H4 (cell line): ENCODE results near the genes MSMP, SPAG8 and OR13J1.

GRCh38 chr9:35071612-35072442 lies 598 bp downstream of the VCP start:
- RAMPAGE, long total RNA = no peak

- RAMPAGE, long total RNA = no peak
These were observed 354 bp upstream of the PIGO start for GRCh38 chr9:35096828-35097061.

GRCh38 chr9:35186255-35186907 lies 24.6 kb downstream of the UNC13B start:
- RAMPAGE, long total RNA = no peak

GRCh38 chr9:35559847-35561167 lies 3.4 kb downstream of the FAM166B start:
- RAMPAGE, long total RNA = no peak

DNA sequence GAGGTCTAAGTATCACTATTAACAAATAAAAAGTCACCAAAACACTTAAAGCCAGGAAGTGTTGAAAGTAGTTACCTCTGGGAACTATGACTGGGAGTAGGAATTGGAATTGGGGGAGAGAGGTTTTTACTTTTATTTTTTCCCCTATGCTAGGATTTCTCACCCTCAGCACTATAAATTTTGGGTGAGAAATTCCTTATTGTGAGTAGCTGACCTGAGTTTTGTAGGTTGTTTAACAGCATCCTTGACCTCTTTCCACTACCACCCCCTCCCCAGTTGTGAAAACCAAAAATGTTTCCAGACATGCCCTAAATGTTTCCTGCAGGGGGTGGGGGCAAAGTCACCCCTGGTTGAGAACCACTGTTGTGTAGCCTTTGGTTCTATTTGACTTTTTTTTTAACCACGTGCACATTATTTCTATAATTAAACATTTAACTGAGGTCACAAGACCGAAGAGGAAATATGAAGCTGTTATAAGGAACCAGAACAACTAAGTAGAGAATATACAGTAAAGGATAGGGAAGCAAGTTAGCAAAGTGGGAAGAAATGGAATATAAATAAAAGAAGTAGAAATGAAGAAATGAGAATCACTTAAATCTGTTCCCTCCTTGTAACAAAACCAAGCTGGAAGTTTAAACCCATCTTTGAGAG lies 14.7 kb downstream of the SIT1 start:
- RAMPAGE, long total RNA = no peak

- RAMPAGE, long total RNA = no peak
These were observed 10.3 kb upstream of the TPM2 start for GRCh38 chr9:35699894-35700588.

DNA sequence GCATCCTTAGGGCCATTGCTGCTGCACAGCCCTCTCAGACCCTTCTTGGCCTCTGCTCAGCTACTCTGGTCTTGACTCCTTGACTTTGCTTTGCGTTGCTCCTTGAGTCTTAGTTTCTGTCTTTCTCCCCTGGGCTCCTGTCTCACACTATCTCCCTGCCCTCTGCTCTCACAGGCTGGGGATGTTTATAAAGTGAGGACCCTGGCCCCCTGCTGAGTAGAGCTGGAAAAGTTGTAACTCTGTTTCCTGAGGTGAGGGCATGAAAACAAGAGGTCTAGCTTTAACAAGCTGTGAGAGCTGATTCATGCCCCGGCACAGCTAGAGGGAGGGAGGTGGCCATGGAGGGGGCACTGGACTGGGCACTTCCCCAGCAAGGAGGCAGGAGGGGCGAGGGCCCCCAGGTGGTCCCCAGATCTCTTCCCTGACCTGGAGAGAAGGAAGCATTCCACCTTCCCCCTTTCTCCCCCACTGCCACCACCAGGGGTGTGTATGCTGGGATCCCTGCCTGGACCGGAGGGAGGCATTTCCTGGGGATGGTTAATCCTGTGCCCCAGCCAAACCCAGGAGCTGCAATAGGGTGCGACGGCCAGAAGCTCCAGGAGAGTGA lies at the start of gene MSMP:
TSS of gene MSMP (minus strand) at position 163 of the 607 bp plus-strand sequence.
- RAMPAGE, long total RNA = no peak

GRCh38 chr9:35798833-35799331 lies 7.5 kb downstream of the NPR2 start:
- RAMPAGE, long total RNA = no peak

DNA sequence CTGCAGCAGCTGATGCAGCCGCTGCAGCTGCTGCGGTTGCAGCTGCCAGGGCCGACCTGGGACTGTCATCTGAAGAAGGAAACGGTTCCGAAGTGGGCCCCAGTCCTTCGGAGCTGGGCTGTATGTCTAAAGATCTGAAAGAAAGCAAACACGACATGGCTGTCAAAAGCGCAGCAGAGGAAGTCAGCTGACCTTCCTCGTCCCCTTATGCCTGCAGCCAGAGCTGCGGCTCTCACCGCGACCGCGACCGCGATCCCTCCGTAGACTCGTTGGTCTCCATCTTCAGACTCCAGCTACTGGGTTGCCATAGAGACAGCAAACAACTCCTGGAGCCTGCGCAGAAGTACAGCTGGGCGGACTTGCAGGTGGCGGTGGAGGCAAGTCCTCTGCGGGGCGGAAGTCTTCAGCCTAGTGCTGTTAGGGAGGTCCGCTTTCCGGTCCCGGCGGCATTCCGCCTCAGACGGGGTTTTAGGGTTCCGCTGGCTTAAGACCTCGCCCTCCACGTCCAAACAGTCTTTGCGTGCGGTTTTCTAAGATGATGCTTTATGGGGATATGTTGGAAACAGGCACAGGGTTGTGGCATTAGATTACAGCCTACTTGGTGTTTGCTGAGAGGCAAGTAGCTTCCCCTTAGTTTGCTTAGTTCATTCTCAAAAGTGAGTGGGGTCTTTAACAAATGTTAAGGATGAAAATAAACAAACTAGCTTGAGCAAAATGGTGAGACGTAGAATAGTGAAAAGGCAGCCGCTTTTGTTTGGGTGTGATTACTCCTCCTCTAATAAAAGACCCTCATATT lies at the start of gene SPAG8:
TSS of gene SPAG8 (minus strand) at position 395 of the 796 bp plus-strand sequence.
- RAMPAGE, long total RNA = no peak

GRCh38 chr9:35832791-35833339 lies 3.8 kb downstream of the TMEM8B start:
- RAMPAGE, long total RNA = no peak

DNA sequence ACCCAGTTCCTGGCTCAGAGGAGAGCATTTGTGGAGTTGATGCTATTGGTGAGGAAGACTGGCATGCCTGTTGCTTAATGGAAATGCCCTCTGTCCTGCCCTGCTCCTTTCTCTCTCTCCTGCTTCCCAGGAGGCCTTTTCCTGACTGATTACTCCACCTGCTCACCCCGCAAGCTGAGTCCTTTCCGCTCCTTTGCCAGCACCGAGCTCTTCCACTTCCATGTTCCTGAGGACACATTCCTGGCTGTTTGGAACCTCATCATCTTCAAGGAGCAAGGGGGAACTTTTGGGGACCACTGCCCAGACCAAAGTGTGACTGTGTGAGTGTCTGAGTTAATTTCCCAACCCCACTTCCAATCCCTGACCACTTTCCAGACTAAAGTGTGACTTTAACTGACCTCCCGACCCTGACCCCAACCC lies 5.3 kb downstream of the TMEM8B start:
- RAMPAGE, long total RNA = no peak

DNA sequence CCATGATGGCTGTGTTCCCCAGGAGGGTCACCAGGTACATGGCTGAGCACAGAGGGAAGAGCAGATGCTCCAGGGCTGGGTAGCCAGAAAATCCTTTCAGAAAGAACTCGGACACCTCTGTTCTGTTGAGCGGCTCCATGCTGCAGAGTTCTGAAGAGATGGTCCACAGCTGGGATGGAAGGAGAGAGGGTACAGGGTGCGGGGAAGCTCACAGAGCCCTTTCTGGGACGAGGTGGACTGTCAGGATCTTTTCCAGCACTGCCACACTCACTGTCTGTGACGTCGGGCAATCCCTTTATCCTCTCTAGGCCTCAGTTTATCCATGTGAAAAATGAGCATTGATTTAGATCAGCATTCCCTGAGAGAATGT lies at the start of gene OR13J1:
TSS of gene OR13J1 (minus strand) at position 139 of the 370 bp plus-strand sequence.
- RAMPAGE, long total RNA = no peak

- RAMPAGE, long total RNA = no peak
These were observed 6.1 kb downstream of the GNE start for GRCh38 chr9:36252254-36252518.

DNA sequence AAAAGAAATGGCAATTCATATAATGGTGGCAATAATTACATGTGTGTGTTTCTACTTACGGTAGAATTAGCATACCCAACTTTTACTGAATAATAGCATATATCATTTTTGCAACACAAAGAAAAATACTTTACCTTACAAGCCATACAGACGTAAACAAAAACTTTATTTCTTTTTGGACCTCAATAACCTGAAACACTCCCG lies 204 bp downstream of the RNF38 start:
- RAMPAGE, long total RNA = no peak

DNA sequence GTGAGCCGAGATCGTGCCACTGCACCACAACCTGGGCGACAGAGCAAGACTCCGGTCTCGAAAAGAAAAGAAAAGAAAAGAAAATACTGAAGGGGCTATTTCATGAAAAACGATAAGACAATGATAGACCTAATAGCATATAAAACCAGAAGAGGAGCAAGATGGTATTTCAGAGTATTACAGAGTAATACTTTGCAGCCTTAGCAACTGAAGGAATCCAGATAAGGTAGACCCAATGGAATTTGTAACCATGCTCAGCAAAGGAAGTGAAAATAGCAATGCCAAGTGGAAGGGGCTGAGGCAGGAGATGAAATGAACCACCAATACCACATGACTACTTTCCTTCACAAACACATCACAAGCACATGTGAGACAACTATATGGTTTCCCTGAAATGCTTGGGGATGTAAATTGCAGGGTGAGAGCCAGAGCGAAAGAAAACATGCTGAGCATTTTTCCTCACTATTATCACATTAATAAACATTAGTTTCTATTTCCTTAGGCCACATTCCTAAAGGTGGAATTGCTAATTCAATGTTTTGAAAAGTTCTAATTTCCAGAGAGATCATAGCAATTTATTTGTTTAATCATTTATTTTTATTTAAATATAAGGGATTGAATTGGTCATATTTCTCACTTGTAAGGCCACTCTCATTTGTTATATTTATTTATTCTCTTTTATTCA lies 79.8 kb upstream of the MELK start:
- RAMPAGE, long total RNA = no peak

GRCh38 chr9:36802453-36802899 lies 229.8 kb downstream of the MELK start:
- RAMPAGE, long total RNA = no peak

GRCh38 chr9:37001805-37002465 lies 32.1 kb downstream of the PAX5 start:
- RAMPAGE, long total RNA = no peak

DNA sequence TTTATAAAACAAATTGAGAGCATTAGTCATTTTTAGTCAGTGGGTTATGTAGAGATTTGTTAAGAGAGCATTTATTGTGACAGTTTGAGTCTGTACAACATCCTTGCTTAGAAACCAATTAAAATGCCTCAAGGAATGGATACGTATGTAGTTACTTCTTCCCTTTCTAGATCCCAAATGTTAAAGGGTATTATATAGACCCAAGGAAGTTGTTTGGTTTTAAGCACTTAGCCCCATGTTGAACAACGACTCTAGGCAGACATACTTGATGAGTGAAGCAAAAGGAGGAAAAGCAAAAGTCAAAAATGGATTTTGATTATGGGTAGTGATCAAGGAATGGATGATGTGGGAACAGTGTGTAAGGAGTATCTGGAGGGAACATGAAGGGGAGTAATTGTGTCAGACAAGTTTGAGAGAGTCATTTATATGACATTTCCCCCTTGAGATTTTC lies 37.8 kb downstream of the ZCCHC7 start:
- RAMPAGE, long total RNA = no peak

DNA sequence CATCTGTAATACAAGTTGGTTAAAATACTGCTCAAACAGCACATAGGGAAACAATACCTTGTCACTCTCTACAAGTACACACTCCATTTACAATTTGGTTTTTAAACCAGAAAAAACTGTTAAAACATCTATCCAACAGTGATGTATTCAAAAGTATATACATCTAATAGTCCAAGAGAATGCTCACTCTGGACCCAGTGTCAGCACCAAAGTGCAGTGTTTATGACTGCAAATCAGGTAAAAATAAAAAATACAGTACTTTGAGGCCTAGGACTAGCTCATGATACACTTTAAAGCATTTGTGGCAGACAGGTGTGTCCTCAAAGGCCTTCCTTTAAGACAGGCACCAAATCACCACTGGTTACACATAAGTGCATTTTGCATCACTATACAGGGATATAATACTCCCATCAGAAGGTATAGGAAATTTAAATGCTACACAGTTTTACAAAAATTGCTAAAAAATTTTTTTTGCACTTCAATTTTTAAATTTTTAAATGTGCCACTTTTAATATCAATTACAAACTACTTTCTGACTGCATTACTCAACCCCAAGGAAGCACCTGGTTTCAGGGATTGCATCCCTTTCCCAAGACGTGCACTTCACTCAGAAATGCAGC lies 17.4 kb downstream of the GRHPR start:
- RAMPAGE, long total RNA = no peak

- RAMPAGE, long total RNA = no peak
These were observed 344 bp upstream of the ZBTB5 start for GRCh38 chr9:37465724-37465864.